ENCODE measurements around a stretch of chr6.

DNA sequence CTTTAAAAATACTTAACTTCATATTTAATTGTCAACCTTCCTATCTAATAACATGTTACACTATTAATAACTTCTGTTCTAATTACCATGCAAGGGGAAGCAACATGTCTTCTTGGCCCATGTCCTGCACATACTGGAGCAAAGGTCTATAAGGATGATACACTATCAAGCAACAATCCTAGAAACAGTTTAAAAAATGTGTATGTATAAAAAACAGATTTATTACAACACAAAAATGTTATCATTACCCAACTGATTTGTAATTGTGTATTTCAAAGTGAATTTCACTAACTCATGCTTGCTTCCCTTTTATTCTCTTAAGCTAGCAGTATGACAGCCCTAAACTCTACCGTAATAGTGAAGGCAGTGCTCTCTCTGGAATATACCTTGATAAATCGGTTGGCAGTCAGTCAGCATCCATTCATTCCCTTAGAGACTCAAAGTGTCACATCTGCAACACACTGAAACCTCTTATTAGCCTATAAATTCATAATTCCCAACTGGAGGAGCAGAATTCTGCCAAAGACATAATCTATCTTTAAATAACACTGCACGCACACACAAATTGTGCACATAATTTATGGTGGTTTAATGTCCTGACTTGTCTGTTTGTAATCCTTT lies 18.2 kb downstream of the CCNC start:
- PRO-cap = no peak

- PRO-cap = no peak
These were observed 170.5 kb downstream of the MCHR2 start for GRCh38 chr6:99823108-99824358.

- PRO-cap = no peak
These were observed 202.4 kb upstream of the MCHR2 start for GRCh38 chr6:100196271-100197062.

GRCh38 chr6:100454158-100454727 lies 10.5 kb downstream of the SIM1 start:
- PRO-cap = no peak

DNA sequence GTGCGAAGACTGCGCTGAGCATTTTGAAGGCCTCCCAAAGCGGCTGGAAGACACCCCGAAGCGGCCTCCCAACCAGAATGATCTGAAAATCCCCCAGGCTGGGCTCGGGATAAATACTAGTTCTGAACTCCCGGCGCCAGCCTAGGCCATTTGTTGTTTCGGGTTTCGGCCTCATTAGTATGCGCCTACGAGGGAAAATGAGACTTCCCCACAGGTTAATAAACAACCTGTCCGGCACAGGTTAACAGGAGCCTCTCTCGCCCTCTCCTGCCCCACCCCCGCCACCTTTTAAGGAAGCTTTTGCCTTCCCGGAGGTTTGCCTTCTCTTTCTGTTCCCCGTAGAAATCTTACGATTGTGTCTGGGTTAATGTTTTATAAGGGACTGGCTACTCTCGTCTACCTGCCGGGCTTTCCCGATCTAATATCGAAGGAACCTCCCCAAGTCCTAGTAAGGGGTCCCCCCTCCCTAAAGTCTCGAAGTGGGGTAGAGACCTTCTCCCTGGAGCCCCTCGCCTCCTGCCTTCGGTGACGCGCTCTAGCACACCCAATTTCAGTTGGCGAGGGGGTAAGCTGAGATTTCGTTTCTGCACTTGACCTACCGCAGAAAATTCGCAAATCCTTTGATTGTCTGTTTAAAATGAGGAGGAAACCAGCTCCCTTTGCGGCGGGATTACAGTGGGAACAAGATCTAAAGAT lies 8.8 kb downstream of the SIM1 start:
- PRO-cap = no peak

GRCh38 chr6:100463180-100463542 lies 1.6 kb downstream of the SIM1 start:
- PRO-cap = no peak

GRCh38 chr6:100466926-100467342 lies 2.2 kb upstream of the SIM1 start:
- PRO-cap = no peak

- PRO-cap = no peak
These were observed 42.0 kb upstream of the SIM1 start for GRCh38 chr6:100506447-100507400.

DNA sequence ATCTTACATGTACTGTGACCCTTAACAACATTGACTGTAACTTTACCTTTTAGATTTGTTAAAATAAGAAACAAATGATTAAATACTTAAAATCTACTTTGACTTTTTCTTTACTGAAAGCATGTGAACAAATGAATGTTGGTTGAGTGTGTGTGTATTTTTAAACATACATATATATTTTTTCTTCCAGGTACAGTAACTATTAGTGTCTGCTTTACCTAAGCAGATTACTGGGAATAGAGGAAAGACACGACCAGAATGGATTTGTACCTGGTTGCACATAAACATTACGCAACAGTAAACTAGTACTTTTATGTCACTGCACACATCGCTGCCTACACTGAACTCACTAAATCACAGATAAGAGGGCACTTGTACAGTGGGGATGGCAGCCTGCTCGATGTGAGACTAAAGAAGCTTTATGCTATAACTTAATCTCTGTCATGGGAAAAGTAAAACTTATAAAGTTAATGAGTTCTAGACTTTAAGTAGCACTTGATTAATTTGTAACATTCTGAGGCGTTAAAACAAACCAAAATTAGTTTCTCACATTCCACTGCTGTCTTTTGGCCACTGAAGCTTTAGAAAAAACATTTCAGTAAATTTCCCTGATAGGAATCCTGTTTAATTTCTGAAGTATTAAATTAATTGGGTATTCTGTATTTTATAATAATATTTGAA lies 89.5 kb upstream of the SIM1 start:
- PRO-cap = no peak

GRCh38 chr6:101981784-101982246 lies 588.3 kb downstream of the GRIK2 start:
- PRO-cap = no peak

DNA sequence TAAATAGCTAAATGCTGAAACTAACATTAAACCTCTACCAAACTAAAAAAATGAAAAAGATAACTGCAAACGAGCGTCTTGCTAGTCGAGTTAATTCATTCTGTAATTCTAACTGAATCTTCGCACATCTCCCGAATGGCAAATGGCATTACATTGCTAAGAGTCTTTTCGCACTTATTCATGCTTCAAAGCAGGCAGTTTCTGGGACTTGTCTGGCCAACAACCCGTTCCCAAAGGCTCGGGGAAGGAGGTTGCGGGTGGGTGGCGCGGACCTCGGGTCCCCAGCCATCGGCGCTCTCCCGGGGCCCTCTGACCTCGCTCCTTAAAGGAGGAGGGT lies 940 bp downstream of the BVES start:
- PRO-cap = no peak

GRCh38 chr6:105609682-105610012 lies 206.8 kb upstream of the PREP start:
- PRO-cap = no peak

DNA sequence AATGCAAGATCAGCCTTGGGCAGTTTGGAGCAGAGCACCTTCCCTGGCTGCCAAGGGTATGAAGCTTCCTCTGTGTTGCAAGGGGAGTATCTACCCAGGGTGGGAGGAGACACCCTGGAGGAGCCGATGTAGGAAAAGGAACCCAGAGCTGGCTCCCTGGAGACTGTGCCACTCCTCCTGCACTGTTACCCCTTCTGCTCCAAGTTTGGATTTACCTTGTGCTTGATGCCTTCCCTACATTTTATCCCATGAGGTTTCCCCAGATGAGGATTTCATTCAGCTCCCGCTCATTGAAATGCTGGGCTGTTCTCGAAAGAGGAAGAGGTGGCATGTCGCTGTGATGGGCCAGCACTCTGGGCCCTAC lies 299.6 kb upstream of the PRDM1 start:
- PRO-cap = no peak

GRCh38 chr6:105991583-105991937 lies 94.6 kb upstream of the PRDM1 start:
- PRO-cap = no peak

- PRO-cap = no peak
These were observed 94.2 kb upstream of the PRDM1 start for GRCh38 chr6:105991938-105992318.

GRCh38 chr6:106006248-106006604 lies 79.9 kb upstream of the PRDM1 start:
- PRO-cap = no peak

DNA sequence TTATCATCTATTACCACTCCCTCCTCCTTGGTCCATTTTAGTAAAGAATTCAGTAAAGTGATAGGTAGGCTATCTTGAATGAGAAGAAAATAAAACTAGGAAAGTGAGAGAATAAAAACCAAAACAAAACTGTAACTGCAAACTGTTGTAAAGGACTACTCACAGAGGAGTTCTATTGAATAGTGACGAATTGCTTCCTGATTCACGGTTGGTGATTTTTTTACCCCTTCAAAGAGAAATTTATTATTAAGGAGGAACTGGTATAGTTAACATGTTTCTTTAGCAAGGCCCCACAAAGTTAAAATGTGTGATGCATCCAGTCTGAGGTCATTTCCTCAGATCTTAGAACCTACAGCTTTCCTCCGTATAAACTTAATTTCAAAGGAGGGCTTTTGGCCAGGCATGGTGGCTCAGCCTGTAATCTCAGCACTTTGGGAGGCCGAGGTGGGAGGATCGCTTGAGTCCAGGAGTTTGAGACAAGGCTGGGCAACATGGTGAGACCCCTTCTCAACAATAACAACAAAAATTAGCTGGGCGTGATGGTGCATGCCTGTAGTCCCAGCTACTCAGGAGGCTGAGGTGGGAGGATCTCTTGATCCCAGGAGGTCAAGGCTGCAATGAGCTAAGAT lies 8.2 kb downstream of the PRDM1 start:
- PRO-cap = no peak

DNA sequence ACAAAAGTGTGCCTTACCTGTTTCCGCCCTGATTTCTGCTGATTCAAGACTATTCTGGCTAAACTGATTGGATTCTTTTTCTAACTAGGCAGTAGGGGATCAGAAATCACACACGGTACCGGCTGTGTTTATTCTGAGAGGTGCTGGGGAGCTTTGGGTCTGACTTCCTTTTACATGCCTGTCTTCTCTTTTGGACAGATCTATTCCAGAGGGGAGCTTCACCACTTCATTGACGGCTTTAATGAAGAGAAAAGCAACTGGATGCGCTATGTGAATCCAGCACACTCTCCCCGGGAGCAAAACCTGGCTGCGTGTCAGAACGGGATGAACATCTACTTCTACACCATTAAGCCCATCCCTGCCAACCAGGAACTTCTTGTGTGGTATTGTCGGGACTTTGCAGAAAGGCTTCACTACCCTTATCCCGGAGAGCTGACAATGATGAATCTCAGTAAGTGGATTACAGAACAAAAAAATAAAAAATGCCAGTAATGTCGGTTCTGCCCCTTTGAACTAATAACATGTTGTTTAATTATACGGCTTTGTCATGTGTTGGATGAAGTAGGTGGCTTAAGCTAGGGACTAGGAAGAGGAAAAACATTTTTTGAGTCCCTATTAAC lies 13.1 kb downstream of the PRDM1 start:
- PRO-cap = no peak

- PRO-cap = no peak
These were observed 77.3 kb downstream of the PRDM1 start for GRCh38 chr6:106163455-106163777.

GRCh38 chr6:106163778-106164989 lies 78.0 kb downstream of the PRDM1 start:
- PRO-cap = no peak

Data from right cardiac atrium (tissue), 1 donor.